Mesenchymal stem cell of adipose (primary cell): Measurements from ENCODE around the genes PSMG4 and ECI2.

DNA sequence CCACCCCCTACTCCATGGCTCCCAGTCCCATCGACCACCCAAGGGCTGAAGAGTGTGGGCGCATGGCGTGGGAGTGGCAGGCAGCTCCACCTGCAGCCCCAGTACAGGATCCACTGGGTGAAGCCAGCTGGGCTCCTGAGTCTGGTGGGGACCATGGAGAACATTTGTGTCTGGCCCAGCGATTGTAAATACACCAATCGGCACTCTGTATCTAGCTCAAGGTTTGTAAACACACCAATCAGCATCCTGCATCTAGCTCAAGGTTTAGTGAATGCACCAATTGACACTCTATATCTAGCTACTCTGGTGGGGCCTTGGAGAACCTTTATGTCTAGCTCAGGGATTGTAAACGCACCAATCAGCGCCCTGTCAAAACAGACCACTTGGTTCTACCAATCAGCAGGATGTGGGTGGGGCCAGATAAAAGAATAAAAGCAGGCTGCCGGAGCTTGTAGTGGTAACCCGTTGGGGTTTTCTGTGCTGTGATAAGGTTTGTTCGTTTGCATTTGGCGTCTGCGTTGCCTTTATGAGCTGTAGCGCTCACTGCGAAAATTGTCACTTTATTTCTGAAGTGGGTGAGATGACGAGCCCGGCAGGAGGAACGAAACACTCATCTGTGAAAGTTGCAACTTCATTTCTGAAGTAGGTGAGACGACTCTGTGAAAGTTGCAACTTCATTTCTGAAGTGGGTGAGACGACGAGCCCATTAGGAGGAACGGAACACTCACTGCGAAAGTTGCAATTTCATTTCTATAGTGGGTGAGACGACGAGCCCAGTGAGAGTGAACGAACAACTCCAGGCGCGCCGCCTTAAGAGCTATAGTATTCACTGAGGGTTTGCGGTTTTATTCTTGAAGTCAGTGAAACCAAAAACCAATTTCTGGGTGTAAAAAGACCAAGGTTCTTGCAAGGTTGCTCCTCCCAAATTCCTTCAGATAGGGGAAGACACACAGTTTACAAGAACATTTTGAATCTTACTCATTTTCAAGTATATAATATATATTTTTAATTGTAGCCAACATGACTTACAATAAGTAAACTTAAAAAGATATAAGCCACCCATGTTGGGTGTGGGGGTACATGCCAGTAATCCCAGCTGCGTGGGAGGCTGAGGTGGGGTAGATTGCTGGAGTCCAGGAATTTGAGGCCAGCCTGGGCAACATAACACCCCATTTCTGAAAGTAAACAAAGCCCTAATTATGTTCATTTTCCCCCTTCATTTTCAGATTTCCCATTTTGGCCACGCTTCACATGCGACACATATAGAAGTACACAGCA, 31.0 kb downstream of the SERPINB6 start:
- CAGE, long polyA plus RNA, result no peak

DNA sequence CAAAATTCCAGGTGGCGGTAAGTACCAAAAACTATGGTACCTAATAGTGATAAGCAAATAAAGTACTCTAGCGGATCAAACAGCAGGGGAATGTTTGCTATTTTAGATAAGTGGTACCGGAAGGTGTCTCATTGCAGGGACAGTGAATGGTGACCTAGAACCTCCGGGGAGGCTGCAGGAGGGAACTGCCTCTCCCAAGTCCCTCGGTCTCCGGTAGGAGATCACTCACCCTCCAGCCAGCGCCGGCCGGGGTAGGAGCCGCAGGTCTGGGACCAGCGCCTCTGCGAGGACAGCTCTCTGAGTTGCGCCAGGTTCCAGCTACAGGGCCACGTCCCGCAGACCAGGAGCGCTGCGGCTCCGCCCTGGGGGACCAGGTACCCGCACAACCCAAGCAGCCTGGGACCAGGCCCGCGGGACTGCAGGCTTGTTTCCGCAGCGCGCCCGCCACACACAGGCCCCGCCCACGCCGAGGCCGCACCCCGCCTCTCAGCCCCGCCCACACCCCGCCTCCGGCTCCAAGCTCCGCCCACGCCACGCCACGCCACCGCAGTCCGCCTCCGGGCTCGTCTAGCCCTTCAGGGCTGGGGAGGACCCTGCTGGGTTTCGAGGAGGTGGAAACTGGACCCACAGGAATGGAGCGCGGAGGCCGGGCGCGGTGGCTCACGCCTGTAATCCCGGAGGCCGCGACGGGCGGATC, 14.8 kb upstream of the RIPK1 start:
- CAGE, long polyA plus RNA, result no peak

GRCh38 chr6:3178758-3179232, 21.5 kb upstream of the TUBB2A start:
- CAGE, long polyA plus RNA, result no peak

- CAGE, long polyA plus RNA, result no peak
These were observed at the start of gene PSMG4 for GRCh38 chr6:3258677-3259321. PSMG4 (plus strand) TSS chr6:3258947.

GRCh38 chr6:3268367-3268904, 9.7 kb downstream of the PSMG4 start:
- CAGE, long polyA plus RNA, result no peak

DNA sequence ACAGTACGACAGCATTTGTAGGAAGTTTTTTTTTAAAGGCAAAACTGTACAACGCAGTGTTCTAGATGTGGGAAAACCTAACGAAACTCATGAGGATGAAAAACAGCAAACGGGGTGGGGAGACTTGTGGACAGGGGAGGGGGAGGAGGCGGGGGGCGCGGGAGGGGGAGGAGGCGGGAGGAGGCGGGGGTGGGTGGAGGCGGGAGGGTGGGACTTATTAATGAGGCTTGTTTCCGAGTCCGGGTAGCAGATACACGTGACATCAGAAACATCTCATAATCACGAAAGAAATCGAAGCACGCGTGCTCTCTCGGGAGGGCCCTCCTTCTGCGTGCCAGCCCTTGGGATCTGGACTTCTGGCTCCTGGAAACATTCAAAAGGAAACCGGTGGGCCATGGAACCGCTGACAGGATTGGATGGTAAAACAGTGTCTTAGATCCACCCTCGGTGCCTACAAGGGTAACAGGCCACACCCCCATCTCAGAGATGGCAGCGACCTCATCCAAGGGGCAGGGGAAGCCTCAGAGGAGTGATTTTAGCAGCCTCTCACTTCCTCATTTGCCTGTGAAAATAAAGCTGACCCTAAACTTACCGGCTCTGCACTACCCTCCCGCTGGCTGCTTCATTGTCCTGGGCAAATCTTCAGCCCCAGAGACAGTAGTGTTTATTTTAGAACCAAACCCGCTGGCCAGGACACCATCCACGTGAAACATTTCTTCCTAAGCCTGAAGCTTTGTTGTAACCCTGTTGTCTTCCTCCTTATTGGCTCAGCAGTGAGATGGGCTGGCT, 97.4 kb downstream of the PSMG4 start:
- CAGE, long polyA plus RNA, result no peak

GRCh38 chr6:3526663-3527351, 70.0 kb upstream of the SLC22A23 start:
- CAGE, long polyA plus RNA, result no peak

DNA sequence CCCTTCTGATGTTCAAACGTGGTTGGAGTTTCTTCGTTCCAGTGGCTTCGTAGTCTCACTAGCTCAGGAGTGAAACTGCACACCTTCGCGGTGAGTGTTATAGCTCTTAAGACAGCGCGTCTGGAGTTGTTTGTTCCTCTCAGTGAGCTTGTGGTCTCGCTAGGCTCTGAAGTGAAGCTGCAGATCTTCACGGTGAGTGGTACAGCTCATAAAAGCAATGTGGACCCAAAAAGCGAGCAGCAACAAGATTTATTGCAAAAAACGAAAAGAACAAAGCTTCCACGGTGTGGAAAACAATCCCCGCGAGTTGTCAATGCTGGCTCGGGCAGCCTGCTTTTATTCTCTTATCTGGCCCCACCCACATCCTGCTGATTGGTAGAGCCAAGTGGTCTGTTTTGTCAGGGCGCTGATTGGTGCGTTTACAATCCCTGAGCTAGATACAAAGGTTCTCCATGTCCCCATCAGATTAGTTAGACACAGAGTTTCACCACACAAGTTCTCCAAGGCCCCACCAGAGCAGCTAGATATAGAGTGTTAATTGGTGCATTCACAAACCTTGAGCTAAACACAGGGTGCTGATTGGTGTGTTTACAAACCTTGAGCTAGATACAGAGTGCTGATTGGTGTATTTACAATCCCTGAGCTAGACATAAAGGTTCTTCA, 31.6 kb downstream of the PXDC1 start:
- CAGE, long polyA plus RNA, result no peak

GRCh38 chr6:3731542-3731833, 20.0 kb downstream of the PXDC1 start:
- CAGE, long polyA plus RNA, result no peak

- CAGE, long polyA plus RNA, result no peak
These were observed 3.3 kb downstream of the PXDC1 start for GRCh38 chr6:3748080-3748770.

DNA sequence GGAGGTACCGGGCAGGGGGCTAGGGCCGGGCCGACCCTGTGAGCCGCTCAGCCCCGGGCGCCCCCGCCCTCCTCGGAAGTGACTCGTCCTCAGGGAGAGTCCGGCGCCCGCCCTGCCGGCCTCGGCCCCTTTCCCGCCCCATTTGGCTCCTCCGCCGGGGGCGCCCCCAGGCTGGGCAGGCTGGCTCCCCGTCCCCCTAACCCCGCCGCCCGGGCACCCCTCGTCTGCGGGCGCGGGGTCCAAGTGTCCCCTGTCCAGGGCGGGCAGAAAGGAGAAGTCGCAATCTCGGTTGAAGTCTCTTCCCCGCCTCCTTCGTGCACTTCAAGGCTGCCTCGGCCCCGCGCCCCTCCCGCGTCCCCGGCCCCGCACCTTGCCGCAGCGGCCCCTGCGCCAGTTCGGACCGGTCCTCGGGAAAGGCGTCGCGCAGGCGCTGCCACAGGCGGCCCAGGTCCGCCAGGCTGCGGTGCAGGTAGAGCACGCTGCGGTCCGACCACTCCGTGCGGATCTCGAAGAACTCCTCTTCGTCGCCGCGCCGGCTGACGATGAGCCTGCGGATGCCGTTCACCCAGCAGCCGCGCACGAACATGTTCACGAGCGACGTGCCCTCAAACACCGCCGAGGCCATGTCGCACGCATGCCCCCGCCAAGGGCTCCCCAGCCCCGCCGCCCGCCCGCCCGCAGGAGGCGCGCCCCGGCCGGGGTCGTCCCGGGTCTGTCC, 447 bp downstream of the PXDC1 start:
- CAGE, long polyA plus RNA, result no peak

DNA sequence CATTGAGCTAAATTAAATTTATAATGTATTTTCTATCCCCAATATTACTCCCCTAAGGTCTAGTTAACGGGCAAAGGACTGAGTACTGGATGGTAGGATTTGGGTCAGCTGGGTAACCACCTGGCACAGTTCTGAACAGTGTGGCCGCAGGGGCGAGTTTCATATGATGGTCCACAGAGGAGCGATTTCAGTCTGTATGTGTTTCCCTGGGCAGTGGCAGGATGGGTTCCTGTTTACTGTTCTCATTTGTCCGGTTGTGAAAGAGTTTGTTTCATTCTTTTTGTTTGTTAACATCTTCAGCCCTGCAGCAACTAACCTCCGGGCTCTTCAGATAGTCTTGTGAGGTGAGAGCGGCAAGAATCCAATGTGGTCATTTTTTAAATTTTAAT, 38.2 kb upstream of the PXDC1 start:
- CAGE, long polyA plus RNA, result no peak

DNA sequence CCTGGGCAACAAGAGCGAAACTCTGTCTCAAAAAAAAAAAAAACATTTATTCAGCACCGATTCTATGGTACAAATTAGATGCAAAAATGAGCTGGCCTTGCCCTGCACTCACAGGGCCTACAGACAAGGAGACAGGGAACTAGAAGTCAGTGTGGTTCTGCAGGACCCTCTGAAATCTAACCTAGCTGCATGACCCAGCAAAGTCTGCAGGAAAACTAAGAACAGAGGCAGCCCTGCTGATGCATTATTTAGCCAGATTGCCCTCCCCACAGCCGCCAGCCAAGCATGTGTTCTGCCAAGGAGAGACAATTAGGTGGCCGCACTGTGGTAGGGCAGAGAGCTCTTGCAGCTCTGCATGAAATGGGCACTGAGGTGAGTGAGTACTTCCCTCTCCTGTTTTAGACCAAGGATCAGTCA, 24.0 kb upstream of the FAM50B start:
- CAGE, long polyA plus RNA, result no peak

DNA sequence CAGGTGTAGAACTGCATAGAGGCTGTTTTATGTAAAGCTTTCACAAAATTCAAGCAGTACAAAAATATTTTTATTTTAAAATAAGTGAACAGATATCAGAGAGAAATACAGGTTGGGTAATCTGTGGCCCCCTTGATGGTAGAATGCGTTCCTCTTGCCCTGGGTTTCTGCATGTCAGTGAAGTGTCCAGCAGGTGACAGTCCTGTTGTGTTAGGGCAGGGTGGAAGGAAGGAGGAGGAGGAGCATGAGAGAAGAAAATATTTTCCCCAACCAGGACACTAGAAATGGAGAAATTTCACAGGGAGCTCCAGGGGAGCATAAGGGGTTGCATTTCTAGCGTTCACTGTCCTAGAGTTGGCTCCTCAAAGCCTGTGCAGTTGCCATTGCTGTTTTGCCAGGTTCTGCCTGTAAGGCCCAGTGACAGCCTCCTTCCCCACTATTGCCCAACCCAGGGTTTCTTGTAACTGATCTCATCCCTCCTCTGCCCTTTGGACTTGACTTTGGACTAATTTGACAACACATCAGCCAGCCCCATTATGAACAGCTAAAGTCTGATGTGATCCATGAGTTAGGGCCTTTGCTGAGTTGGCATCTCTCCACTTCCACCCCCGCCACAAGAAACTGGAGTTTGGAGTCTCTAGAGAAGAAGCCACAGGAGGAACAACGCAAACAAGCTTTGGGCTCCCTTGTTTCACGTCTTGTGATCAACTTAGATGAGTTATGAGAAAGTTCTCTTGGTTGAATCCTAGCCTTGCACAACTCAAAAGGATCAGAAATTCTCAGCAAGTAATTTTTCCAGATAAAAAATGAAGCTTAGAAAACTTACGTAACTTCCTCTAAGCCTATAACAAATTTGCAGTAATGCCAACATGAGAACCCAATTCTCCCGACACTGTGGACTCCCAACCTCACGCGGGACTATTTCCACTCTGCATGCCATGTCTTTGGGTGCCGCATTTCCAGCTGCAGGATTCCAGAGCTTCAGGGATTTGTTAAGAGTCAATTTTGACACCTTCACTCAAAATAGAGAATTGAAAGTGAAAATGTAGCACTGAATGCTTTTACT, 13.9 kb upstream of the FAM50B start:
- CAGE, long polyA plus RNA, result no peak

GRCh38 chr6:3900032-3900679, 51.0 kb downstream of the FAM50B start:
- CAGE, long polyA plus RNA, result no peak

GRCh38 chr6:3986566-3987664, 34.2 kb upstream of the PRPF4B start:
- CAGE, long polyA plus RNA, result no peak

DNA sequence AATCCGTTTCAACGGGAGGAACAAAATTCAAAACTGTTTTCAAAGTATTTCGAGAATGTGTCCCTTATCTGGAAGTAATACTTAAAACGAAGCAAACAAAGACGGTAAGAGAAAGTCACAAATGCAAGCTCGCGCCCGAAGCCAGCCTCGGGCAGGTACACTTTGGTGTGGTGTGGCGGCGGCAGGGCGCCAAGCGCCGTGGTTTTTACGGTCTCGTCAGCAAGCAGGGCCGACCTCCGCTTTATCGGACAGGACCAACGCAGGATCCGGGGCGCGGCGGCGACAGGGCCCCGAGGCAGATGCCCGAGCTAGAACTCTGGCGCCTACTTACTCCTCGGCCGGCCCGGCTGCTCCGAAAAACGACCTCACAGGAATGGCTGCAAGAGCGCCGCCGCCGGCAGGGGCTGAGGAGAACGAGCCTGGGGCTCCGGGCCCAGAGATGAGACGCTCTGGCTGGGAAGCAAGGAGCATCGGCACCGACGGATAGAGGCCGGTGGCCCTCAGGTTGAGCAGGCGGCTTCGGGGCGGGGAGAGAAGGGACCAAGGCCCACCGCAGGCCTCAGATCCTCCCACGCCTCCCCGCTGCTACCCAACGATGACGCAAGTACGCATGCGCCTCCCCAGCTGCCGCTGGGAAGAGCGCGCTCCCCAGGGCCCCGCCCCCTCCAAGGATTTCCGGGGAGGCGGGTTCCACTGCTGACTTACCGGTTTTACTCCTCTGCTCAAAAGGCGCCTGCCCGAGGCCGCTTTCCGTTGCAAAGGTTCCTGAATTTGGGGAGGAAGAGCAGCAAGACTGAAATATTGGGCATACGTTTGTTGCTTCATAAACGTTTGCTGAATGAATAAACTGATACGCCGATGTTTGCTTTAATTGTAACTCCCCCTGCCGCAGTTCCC, 2.7 kb upstream of the PRPF4B start:
- CAGE, long polyA plus RNA, result no peak

DNA sequence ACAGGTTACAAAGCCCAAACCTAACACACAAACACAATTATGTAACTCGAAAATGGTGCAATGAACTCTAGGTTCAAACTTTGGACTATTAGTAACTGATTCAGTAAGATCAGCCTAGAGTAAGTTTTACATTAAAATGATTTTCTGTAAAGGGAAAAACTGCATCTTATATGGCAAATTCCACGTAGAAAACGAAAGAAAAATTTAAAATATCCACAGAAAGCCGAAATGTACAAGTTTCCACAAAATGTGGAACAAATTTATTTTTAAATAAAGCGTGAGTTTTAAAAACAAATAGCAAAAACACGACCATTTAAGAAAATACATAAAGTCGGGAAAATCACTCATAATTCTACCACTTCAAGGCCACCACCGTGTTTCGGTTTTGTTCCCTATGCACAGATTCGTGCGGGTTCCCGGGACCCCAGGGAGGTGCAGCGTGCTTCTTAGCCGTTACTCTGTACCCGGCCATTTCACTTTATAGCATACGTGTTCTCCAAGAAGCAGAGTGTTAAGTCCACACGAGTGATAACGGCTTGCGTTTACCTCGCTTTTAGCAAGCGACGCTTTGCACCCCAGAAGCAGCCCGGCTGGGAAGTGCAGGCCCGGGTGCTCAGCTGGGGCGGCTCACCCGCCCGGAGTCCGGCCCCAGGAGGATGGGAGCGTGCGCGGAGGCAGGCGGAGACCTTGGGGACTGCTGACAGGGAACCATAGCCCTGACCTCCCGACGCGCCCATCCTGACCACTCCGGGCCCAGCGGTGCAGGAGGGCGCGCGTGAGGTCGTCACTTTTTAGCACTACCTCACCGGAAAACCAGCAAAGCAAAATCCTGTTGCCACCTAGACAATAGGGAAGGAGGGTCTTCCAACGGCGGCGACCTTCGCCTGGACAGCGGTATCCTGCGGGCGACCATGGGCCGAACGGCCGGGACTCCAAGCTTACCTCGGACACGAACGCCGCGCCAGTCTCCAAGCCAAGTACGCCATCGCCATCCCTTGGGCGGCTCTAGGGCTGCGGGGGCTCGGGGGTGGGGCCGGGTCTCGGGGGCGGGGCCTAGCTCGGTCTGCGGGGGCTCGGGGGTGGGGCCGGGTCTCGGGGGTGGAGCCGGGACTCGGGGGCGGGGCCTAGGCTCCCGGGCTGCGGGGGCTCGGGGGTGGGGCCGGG, at the start of gene ECI2:
Gene ECI2 (minus strand): TSS at position 1,007 of the 1,164 bp plus-strand sequence.
- CAGE, long polyA plus RNA, result no peak

GRCh38 chr6:4281470-4282471, 146.4 kb upstream of the ECI2 start:
- CAGE, long polyA plus RNA, result no peak

DNA sequence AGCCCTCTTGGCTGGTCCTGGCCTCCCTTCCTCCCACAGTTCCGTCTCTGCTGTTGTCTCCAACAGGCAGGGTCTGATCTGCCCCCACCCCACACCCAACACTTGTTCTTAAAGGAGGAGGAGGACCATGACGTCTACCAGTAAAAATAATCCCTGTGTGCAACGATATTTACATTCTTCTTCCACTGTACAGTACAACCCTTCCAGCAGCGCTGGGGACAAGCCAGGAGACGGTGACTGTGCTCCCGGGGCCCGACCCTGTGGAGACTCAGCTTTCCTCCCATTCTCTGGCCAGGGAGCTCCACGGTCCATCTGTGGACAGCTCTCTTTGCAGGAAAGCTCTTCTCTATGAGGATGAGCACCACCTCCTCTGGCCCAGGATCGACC, 115.3 kb upstream of the CDYL start:
- CAGE, long polyA plus RNA, result no peak